Bile duct (tissue), 1 donor: ENCODE data around the genes PDZRN4, GXYLT1 and PUS7L.

- PRO-cap, result no peak
These were observed 10.3 kb downstream of the ALG10 start for GRCh38 chr12:34032412-34033177.

- PRO-cap, result no peak
These were observed 324.3 kb downstream of the ALG10 start for GRCh38 chr12:34346693-34346954.

DNA sequence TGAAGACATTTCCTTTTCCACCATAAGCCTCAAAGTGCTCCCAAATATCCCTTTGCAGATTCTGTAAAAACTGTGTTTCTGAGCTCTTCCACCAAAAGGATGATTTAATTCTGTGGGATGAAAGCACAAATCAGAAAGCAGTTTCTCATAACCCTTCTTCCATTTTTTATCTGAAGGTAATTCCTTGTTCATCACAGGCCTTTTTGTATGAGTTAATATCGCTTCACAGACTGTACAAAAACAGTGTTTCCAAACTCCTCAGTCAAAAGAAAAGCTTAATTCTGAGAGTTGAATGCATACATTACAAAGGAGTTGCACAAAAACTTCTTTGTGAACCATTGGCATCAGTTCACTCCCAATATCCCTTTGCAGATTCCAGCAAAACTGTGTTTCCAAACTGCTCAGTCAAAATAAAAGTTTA is 408.7 kb upstream of the ALG10B start:
- PRO-cap, result no peak

DNA sequence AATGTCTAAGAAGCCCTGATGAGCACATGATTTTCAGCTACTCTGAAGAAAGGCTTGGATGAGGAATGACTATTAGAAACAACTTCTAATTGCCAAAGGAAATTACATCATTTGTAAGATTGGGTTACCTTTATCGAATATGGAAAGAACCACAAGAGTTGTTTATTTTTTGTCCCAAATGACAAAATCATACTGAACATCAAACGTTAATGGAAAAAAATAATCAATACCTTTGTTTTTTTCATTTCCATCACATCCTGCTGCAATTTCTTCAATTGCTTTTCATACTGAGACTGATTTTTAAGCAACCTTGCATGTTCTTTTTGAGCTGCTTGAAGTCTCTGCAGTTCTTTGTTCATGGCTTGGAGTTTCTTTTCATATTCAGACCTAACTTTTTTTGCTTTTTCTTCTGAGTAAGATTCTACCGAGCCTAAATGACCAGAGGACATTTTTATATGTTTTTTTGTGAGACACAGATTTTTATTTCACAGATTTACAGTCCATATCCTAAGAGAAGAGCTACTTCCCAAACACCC is 102.9 kb downstream of the KIF21A start:
- PRO-cap, result no peak

GRCh38 chr12:39853566-39853878 is 227.5 kb downstream of the C12orf40 start:
- PRO-cap, result no peak

GRCh38 chr12:40033274-40033788 is 72.5 kb downstream of the SLC2A13 start:
- PRO-cap, result no peak

GRCh38 chr12:40827722-40828121 is 135.5 kb downstream of the CNTN1 start:
- PRO-cap, result no peak

DNA sequence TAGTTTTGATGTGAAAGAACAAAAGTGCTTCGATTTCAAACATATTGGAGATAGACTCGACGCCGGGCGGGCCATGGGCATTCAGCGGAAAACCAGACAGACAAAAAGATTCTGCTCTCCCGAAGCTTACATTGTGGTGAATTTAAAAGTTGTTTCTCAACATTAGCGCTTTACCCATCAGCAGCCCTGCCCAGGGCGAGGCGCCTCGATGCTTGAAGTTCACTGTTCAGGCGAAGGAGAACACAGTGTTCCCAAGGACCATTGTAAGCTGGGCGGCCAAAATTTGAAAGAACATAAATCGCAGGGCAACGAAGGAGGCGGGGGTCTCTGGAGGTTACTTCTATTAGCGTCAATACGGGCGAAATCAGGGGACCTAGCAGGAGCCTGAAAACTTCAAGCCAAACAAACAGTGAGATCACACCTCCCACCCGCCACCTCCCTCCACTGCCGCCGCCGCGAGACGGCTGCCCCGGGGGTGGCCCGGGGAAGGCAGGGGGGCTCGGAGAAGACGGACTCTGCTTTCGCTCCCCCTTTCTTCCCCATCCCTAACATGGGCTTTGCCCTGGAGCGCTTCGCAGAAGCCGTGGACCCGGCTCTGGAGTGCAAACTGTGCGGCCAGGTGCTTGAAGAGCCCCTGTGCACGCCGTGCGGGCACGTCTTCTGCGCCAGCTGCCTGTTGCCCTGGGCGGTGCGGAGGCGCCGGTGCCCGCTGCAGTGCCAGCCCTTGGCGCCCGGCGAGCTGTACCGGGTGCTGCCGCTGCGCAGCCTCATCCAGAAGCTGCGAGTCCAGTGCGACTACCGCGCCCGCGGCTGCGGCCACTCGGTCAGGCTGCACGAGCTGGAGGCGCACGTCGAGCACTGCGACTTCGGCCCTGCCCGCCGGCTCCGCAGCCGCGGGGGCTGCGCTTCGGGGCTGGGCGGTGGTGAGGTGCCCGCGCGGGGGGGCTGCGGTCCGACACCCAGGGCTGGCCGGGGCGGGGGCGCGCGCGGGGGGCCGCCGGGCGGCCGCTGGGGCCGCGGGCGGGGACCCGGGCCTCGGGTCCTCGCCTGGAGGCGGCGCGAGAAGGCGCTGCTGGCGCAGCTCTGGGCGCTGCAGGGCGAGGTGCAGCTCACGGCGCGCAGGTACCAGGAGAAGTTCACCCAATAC is at the start of gene PDZRN4:
Gene PDZRN4 (plus strand): TSS at position 415 of the 1,147 bp plus-strand sequence.
- PRO-cap, result no peak

GRCh38 chr12:41332283-41332902 is 144.3 kb downstream of the PDZRN4 start:
- PRO-cap, result no peak

DNA sequence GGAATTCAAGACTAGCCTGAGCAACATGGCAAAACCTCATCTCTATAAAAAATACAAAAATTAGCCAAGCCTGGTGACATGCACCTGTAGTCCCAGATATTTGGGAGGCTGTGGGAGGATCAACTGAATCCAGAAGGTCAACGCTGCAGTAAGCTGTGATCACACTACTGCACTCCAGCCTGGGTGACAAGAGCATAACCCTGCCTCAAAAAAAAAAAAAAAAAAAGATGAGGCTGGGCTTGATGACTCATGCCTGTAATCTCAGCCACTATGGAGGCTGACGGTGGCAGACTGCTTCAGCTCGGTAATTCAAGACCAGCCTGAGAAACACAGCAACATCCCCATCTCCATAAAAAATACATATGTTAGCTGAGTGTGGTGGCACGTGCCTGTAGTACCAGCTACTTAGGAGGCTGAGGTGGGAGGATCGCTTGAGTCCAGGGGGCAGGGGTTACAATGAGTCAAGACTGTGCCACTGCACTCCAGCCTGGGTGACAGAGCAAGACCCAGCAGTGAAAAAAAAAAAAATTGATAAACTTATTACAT is 50.5 kb downstream of the GXYLT1 start:
- PRO-cap, result no peak

DNA sequence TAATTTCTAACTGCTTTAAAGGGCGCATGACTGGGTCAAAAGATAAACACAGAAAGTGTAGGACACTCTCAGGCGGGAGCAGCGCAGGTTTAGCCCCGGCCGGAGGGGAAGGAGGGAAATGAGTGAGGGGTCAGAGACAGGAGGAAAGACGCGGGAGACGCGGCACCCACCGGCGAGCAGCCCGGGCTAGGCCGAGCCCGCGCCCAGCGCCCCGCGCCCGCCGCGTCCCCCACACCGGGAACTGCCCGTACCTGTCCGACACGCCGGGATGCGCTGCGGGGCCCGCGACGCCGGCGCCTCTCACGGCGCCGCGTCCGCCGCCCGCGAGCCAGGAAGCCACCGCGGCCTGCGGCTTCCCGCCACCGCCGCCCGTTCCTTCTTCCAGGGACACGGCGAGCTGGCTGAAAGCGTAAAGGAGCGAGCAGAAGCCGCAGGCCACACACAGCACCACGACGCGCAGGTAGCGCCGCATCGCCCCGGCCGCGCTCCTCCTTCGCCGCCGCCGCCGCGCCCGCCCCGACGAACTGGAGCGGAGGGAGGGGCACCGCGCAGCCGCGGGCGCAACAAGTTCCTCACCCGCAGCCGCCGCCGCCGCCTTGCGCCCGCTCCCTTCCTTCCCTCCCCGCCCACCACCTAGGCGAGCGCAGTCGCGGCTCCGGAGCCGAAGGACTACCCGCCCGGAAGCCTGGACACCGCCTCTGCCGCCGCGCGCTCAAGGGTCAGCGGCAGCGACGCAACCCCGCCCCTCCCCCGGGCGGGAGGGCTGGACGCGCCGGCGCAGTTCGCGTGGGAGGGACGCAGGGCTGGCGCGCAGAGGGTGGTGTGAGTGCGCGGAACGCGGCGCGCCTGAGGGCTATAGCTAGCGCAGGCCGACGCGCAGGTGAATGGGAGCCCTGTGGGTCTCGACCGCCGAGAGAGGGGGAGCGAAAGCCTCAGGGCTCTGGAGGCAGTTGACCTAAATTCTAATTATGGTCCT is at the start of gene GXYLT1:
Gene GXYLT1 (minus strand): TSS at position 700 of the 976 bp plus-strand sequence.
- PRO-cap, result bidirectional peak, plus-strand start at position 813 of the sequence, minus-strand start at position 526 of the sequence

DNA sequence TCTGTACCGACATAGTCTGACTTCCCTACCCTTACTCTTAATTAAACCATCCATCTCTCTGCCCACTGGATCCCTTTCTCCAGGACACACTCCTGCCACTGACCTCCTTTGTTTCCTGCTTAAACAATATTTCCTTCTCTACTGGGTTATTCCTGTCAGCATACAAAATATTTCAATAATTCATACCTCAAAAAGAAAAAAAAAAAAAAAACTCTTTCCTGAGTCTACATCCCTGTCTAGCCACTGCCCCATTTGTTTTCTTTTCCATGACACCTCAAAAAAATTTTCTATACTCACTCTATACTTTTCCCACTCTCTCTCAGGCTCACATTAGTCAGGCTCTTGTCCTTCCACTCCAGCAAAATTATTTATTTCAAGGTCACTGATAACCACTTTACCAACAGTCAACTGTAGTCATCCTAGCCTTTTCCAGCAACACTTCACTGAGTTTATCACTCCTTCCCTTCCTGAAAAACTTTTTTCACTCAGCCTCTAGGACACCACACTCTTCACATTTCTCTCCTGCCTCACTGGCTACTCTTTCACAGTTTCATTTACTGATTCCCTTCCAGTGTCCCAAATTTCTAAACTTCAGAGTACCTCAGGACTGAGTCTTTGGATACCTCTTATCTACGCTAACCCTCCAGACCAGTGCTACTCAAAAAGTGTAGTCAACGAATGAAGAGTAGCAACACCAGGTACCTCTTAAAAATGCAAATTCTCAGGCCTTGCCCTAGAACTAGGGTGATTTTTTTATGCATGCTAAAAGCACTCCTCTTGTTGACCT is 29.4 kb upstream of the GXYLT1 start:
- PRO-cap, result no peak

- PRO-cap, result no peak
These were observed 39.7 kb downstream of the PRICKLE1 start for GRCh38 chr12:42549900-42550254.

GRCh38 chr12:43758018-43758828 is at the start of gene PUS7L:
Gene PUS7L, minus strand, starts transcription at chr12:43758790.
- PRO-cap, result bidirectional peak, plus-strand start at chr12:43758967, minus-strand start at chr12:43758755

- PRO-cap, result no peak
These were observed 56.7 kb downstream of the TMEM117 start for GRCh38 chr12:43892375-43893218.

- PRO-cap, result no peak
These were observed 671 bp downstream of the NELL2 start for GRCh38 chr12:44875368-44875920.

DNA sequence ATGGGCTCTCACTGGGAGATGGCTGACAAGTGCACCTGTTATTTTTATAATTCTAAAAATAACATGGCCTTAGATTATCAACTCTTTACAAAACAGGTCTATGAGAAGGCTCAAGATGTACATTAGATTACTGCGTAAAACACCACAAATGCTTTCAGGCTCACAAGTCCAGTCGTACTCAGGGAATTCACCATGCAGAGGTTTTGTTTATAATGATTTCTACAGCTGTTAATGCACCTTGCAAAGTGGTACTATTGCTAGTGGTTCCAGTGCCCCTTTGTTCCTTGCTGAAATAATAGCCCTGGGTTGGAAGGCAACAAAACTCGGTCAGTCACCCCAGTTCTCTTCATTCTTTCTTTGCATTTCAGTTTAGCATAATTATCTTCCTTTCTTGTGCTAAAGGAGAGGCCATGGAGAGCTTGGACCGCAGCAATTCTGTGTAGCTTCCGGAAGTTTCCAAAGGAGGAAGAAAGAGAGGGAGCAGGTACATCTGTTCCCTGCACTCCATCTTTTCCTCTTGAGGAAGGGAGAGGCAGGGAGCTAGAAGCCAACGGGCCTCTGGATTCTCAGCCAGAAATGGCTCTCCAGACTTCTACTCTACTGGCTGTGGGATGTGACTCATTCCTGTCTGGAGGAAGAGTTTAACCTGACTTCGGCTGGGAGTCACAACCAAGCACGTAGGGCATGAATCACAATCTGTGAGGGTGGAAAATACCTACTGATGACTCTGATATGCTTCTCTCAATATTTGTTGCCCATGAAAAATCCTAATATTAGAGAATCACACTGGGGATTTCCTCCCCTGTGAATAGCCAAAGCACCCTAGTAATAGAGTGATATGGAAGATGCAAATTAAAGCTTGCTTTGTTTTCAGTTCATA is 16.8 kb downstream of the ANO6 start:
- PRO-cap, result no peak

DNA sequence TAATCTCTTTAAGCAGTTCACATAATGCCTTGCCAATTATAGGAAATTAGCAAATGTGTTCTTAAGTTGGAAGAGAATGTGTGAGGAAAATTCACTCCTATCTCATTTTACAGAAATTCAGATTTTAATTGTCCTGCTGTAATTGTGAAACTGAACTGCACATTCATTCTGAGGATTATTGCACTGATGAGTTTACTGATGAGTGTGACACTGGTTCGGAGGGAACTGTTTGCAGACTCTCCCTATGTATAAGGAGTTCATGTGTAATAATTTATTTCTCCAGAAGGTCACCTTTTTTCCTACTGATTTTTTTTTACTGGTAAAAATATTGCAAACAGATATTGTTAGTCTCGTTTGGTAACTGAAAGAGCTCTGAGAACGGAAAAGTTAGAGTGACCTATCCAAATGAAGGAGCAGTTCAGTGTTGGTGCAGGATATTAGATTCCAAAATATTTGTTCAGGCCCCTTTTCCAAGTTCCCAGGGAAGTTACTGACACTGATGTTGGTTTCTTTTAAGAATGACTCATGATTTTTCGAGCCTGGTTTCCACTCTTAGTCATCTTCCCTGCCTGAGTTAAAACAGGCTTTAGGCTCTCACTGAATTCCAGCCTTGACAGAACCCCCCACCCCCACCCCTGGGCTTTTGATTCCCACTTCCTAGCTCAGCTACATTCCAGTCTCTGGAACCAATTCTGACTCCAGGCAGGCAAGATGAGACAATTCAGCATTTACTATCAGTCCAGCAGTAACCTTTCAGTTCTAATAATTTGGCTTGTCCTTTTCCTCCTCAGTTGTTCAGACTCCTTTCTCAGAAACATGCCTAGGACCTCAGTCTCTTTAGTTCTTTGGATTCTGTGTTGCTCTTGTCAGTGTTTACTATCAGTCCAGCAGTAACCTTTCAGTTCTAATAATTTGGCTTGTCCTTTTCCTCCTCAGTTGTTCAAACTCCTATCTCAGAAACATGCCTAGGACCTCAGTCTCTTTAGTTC is 18.5 kb downstream of the ANO6 start:
- PRO-cap, result no peak

DNA sequence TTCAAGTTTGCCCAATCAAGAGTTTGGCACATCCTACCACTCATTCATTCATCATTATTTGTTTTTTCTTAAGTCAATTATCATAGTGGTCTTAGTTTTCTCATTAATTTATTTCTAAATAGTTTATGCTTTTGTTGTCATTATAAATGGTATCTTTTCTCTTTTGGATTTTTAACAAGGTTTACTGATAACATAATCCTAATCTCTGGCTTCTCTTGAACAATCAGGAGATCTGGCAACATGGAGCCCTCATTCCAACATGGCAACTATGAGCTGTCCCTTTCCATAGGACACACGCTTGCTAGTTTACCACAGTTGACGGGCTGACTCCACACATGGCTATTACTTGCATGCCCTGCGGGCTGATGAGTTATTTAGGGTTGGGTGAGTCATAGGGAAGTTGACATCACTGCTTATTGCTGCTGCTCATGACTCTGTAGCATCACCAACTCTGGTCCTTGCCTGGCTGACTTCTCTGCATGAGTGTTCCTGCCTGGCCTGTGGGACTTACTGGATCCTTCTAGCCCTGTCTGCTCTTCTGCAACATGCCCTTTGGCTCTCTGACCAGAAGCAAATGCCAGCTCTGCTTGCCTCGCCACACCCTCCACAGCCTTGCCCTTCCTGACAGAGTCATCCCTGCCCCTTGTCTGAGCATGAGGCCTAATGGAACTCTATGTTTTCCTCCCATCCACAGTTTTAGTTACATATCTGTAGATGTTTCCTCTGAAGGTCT is 199.4 kb downstream of the ANO6 start:
- PRO-cap, result no peak

DNA sequence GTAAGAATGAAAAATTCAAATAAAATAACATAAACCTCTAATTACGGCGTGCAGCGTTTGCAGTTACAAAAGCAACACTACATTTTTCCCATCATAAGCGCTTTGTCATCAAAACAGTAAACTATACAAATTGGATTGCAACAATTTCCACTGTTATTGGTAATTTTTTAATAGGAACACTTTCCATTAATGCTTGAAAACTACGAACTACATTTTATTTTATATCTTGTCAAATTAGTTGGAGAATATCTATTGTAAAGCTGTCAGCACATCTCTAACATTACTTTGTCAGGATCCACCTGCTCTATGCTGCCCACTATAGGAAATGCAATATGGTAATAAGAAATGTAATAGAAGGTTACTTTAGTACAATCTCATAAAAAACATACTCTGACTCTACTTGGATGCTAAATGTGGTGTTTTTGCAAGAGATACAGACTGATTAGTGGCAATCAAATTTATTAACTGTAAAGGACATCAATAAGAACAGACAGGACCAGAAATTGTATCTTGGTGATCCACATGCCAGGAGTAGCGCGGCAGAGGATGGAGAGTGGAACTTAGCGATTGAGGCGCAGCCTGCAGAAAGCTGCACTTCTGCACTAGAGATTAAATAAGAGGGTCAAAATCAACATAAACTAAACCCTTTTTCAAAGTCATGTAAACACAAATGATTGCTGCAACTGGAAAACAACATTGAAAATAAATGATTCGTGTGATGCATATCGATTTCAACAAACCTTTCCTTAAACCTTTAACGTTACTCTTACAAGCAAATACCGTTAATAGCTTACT is 3.7 kb upstream of the ARID2 start:
- PRO-cap, result no peak